ENCODE results near the gene PGS1.

DNA sequence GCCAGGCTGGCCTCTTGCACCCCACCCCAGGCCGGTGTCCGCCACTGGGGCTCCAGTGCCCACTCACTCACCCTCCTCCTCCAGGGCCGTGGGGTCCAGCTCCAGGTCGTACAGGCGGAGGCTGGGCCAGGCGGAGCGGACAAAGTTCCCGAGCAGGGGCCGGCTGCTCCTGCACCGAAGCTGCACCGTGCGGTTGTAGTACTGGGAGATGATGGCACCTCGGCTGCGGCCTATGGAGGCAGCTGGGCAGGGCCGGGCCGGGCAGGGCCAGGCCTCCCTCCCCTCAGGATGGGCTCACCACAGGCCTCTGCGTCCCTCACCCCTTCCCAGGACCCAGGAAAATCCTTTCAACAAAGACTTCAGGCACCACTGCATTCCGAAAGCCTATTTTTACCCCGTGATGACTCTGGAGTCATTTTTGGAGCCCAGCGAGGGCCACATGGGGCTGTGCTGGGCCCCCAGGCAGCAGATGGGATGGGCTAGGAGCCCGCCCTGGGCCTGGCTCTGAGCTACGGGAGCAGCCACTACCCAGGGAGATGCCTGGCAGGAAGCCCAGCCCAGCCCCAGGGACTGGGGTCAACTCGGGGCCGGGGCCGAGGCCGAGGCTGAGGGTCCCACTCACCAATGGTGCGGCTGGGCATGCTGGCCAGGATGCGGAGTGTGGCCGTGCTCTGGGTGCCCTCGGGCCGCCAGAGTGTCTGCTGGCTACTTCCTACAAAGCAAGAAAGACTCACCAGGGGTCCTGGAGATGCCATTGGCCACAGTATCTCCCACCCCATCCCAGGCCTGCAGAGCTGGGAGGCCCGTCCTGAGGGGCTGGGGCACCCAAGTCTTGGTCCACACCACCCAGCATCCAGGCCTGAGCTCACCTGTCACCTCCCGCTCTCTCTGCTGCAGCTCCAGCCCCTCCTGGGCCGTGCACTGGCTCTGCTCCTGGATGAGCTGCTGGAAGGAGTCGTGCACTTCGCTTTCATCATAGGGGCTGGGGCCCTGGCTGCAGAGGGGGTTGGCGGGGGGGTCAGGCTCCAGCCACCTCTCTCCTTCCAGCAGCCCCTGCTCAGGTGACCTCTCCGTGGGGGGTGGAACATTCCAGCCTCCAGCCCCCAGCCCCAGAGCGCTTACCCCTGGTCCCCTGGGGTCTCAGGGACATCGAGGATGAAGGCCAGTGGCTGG, 2.5 kb downstream of the TMC6 start:
- PRO-cap: no peak

GRCh38 chr17:78155181-78155521, 9.0 kb downstream of the C17orf99 start:
- PRO-cap: no peak

- PRO-cap: no peak
Measured at GRCh38 chr17:78171384-78171703, 3.0 kb downstream of the SYNGR2 start.

GRCh38 chr17:78278195-78278900, 46.9 kb downstream of the TMEM235 start:
- PRO-cap: no peak

DNA sequence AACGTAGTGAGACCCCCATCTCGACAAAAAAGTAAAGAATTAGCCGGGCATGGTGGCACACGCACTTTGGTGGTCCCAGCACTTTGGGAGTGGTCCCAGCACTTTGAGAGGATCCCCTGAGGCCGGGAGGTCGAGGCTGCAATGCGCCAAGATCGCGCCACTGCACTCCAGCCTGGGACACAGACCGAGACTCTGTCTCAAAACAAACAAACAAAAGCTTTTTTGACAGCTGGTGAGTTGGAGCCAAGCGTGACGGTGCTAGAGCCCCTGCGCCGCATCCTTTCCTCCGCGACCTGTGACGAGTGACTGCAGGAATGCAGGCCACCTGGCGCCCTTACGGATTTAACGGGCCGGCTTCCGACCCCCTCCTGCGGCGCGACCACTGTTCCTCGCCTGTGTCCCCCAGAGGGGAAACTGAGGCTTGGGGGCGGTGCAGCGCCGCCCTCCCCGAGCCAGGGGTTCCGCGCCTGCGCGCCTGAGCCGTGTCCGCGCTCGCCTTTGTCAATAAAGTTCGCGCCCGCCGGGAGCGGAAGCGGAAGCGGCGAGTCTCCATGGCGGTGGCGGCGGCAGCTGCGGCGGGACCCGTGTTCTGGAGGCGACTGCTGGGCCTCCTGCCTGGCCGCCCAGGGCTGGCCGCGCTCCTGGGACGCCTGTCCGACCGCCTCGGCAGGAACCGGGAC, at the start of gene PGS1:
Gene PGS1 (plus strand): TSS at position 535 of the 680 bp plus-strand sequence.
- PRO-cap: bidirectional peak, plus-strand start at position 535 of the sequence, minus-strand start at position 416 of the sequence

- PRO-cap: no peak
Measured at GRCh38 chr17:78378795-78379483, 490 bp downstream of the PGS1 start.

DNA sequence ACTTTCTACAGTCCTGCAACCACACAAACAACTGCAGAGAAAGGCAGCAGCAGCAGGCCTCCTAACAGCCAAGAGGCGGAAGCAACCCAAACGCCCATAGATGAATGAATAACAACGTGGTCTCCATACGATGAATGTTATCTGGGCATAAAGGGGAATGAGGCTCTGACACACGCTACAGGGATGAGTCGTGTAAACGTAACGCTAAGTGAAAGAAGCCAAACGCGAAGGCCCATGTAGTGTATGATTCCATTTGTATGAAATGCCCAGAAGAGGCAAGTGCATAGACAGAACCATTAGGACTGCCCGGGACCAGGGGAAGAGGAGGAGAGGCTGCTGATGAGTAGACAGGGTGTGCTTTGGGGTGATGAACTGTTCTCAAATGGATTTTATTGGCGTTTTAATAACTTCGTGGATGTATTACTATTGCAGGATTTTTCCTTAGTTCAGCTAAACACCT, 94.8 kb upstream of the DNAH17 start:
- PRO-cap: no peak

- PRO-cap: no peak
Measured at GRCh38 chr17:78678148-78678915, 101.1 kb upstream of the DNAH17 start.

DNA sequence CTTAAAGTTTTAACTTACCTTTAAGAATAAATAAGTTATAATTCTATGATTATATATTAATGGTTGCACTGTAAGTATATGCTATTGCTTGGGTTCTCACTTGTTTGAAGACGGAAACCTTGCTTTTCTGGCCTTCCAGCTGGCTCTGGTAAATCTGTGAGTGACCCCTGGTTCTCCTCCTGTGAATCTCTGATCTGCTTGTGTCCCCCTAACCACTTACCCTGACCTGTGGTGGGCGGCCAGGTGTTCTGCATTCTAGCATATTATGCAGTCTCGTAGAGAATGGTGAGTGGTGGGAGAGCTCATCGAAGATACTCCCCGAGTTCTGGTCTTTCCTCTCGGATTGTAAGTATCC, 95.8 kb downstream of the CYTH1 start:
- PRO-cap: no peak

DNA sequence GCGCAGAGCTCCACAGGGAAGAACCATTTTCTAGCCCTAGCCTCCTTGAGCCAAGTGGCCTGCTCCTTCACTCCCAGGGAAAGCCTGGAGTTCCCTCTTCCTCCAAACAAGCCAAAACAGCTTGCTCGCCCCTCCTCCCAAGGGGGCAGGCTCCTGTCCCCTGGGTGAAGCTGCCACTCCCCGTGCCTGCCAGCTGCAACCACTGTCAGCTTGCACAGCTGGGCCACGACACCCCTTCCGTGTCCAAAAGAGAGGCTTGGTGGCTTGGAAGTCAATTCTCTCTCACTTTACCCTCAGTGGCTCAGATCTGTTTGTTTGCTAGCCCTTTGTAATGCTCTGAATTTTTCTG, 59.7 kb downstream of the CYTH1 start:
- PRO-cap: no peak

GRCh38 chr17:78783415-78784400, 1.6 kb upstream of the CYTH1 start:
- PRO-cap: no peak

- PRO-cap: no peak
Measured at GRCh38 chr17:78794830-78795476, 12.9 kb upstream of the CYTH1 start.

DNA sequence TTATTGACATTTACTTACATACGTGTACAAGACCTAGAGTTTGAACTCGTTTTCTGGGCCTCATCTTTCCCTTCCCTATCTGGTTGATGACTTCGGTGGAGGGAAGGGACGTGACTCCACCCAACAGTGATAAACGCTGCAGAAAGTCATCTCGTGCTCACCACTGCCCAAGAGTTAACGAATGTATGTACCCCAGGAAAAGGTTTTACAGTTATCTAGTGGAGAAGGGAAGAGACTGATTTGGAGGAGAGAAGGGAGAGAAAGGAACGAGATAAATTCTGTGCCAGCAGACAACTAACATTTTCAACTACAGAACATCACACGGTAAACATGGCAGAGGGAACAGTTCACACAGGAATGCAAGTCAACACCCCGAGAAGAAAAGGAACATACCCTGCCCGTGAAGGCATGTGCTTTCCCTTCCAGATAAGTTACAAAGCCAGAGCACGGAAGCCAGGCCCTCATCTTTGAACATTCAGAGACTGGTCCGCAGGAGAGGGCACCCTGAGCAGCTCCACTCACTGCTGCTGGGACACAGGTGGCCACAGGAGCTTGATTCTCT, 13.9 kb upstream of the CYTH1 start:
- PRO-cap: no peak

DNA sequence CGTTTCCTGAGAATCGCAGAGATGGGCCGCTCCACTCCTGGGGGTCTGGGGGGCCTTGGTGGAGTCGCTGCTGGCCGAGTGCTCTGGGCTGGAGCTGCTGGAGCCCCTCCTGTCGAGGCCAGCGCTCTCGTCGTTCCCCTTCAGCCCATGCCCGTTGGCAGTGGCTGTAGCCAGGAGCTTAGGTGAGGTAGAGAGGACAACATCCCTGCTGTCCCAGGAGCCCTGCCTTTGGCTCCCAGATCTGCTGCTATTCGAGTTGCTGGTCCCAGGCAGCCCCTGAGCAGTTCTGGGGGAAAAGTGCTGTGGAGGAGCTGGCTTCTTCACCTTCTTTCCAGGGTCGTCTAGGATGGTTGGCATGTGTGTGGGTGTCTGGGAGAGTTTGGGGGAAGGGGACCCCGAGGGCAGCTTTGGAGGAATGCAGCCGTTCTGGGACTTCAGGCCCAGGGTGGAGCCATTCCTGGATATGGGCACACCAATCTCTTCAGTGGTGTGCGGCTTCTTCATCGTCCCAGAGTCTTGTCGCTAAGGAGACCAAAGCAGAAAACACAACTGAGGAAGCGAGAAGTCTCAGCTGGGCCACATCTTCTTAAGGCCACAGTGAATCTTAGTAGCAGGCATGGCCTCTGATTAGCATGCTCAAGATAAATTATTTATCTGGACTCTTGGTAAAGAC, 25.2 kb upstream of the CYTH1 start:
- PRO-cap: no peak

DNA sequence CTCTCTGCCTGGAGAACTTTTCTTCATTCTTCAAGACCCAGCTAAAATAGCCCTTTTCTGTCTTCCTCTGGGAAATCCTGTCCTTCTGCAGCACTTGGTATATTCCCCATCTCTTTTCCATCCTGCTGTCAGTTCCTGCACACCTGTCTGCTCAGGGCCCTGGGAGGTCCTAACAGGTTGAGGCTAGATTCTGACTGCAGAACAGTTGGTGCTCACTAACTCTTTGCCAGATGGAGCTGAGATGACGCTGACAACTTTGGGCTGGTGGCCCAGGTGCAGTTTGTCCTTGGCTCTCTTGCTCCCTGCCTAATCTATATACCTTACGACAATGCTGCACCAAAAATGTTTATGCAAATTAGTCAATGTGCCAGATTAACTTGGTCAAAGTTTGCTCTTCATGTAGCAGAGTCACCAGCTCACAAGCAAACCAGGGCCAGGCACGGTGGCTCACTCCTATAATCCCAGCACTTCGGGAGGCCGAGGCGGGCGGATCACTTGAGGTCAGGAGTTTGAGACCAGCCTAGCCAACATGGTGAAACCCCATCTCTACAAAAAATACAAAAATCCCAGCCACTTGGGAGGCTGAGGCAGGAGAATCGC, 26.0 kb downstream of the CEP295NL start:
- PRO-cap: no peak

DNA sequence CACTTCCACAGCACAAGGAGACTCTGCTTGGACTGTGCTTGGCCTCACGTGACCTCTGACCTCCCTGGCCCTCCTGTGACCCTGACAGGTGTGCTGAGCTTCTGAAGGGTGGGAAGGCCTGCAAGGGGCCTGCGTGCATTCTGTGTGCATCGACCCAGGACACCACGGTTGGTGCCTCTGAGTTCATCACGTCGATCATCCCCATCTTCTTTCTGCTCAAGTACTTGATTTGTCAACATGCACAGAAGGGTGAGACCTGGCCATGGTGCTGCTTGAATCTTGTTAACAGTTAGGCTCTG, 4.7 kb downstream of the CEP295NL start:
- PRO-cap: no peak

- PRO-cap: no peak
Measured at GRCh38 chr17:78958440-78958889, 21.3 kb downstream of the LGALS3BP start.

- PRO-cap: no peak
Measured at GRCh38 chr17:79026277-79027256, 2.6 kb downstream of the C1QTNF1 start.

DNA sequence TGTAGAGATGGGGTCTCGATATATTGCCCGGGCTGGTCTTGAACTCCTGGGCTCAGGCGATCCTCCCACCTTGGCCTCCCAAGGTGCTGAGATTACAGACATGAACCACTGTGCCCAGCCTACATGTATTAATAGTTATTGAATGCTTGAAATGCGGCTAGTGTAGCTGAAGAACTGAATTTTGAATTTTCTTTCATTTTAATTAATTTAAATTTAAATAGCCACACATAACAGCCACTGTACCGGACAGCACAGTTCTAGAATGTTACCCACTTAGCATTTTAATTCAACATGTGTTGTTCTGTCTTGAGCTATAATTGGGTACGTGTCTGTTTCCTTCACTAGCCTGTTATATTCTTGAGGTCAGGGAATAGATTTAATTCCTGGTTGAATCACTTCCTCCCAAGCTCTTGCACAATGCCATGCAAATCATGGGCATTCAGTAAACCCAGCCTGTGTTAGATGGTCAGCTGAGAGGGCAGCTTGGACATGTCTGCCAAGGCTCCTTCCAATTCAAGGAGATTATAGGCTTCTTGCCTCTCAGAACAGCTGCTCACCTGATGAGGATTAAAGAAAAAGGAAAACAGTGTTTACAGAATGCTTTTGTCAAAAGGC, 12.5 kb downstream of the C1QTNF1 start:
- PRO-cap: no peak

DNA sequence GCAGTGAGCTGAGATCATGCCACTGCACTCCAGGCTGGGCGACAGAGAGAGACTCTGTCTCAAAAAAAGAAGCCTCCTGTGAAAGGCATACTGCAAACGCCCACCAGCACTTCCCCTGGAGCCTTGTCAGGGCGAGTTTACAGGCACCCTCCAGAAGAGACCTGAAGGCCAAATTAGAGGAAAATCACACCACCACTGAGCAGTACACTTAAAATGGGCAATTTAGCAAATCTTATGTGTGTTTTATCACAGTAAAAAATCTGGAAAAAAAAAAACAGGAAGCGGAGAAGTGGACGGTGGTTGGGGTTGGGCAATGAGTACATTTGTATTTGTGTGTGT, 16.0 kb upstream of the ENGASE start:
- PRO-cap: no peak

All from aorta (tissue), 1 donor.